Prostate gland (tissue), 2 donors: Measurements from ENCODE around the gene CMIP.

GRCh38 chr16:81133433-81134042, 37.3 kb upstream of the GCSH start:
- PRO-cap = no peak
- RAMPAGE, long total RNA, 2 experiments = no peak in any of the 2 experiments

- PRO-cap = no peak
- RAMPAGE, long total RNA, 2 experiments = no peak in any of the 2 experiments
Measured at GRCh38 chr16:81313590-81314506, 914 bp upstream of the GAN start.

DNA sequence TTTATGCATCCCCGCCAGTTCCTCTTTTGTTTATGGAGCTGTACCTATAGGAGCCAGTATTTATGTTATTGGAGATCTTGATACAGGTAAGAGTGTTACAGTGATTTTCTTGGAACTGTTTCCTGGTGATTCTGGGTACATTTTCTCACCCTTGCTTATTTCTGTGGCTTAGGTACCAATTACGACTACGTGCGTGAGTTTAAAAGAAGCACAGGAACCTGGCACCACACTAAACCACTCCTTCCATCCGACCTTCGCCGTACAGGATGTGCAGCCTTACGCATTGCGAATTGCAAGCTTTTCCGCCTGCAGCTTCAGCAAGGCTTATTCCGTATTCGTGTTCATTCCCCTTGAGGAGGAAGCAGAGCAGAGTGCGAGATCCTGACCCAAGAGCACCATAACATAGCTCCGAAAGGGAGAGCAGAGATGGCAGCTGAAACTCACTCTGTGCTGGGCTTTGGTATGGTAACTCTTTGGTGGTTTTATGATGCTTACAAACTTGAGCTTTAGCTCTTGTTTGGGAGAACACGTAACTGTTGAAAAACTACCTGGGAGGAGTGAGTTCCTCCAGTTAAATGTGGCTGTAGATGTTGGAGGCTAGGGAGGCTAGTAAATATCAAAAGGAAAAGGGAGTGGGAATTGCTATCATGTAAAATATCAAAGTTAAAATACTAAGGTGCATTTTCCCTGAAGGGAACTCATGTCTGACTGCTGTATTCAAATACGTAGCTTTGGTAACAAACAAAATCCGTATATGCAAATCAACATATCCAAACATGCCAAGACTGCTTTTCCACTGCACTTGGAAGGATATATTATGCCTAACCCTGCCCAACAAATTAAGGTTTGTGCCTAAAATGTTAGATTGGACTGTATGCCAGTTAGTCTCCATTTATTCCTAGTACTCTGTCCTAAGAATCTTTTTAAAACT, 62.7 kb downstream of the GAN start:
- PRO-cap = no peak
- RAMPAGE, long total RNA, 2 experiments = no peak in any of the 2 experiments

- PRO-cap = no peak
- RAMPAGE, long total RNA, 2 experiments = no peak in any of the 2 experiments
Measured at GRCh38 chr16:81403329-81404010, 41.1 kb upstream of the CMIP start.

GRCh38 chr16:81444067-81444899, at the start of gene CMIP:
CMIP (plus strand) TSS chr16:81444808.
- PRO-cap = bidirectional peak, plus-strand start at chr16:81444808, minus-strand start at chr16:81444717
- RAMPAGE, long total RNA, 2 experiments = no peak in any of the 2 experiments

GRCh38 chr16:81451246-81451501, 6.6 kb downstream of the CMIP start:
- PRO-cap = no peak
- RAMPAGE, long total RNA, 2 experiments = no peak in any of the 2 experiments

DNA sequence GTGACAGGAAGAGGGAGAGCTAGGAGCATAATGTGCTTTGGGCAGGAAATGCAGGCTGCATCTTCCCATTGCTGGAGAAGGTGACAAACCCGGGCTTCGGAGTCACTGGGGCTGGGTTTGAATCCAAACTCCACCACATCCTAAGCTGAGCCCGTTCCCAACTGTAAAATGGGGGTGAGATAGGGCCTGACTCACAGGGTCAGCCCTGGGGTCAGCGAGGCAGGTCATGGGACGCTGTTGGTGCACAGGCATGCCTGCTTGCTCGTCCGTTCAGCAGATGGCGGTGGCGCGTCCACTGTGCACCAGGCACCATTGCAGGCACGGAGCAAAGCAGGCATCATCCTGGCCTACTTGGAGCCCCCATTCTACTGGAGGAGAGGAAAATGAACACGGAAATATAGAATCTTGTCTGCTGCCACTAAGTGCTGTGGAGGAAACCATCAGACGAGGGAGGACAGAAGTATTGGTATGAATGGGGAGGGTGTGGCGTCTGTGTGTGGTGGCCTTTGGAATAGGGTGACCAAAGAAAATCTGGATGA, 38.1 kb downstream of the CMIP start:
- PRO-cap = no peak
- RAMPAGE, long total RNA, 2 experiments = no peak in any of the 2 experiments

DNA sequence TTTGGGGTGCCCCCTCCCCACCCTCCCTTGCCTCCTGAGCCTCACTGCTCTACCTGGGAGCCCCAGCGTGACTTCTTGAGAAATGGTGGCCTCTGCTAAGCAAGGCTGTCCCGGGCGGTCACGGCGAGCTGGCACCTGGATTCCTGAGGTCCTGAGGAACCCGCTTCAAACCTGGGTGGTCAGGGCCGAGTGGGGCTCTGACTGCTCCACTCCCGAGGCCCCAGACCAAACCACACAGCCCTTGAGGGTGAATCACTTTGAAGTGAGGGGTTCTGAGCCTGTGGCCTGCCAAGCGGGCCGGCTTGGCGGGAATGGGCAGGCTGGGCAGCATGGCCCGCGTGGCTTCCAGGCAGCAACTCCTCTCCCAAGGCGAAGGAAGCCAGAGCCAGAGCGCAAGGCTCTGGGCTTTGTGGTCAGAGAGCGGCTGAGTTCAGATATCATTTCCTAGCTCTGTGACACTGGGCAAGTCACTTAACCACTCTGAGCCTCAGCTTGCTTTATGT, 42.6 kb downstream of the CMIP start:
- PRO-cap = no peak
- RAMPAGE, long total RNA, 2 experiments = no peak in any of the 2 experiments

DNA sequence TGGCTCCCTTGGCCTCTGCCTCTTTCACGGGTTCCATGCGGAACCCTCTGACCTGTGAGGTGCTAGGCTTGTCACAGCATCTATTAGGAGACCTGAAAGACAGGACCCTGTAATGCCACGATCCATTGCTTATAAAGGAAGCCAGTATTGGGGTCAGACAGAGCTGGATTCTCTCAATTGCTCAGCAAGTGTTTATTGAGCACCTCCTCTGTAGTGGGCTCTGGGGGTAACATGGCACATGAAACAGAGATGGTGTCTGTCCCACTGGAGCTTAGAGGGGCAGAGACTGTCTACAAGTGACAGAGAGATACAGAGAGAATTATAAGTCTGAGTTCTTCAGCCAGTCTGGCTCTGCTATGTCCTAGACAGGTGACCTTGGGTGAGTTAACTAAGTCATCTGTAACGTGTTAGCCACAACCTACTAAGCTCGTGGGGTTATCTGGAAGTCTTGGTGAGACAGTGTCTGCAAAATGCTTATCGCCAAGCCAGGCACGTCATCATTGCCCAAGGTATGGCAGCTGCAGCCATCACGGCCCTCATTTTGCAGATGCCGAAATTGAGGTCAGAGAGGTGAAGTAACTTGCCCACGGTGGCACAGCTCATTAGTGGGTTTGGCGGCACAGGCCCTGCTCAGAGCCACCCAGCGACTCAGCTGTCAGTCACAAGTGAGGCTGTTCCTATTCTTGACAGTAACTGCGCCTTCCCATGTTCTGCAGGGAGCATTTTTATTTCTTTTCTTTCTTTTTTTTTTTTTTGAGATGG, 79.6 kb downstream of the CMIP start:
- PRO-cap = no peak
- RAMPAGE, long total RNA, 2 experiments = no peak in any of the 2 experiments

GRCh38 chr16:81529146-81530181, 84.9 kb downstream of the CMIP start:
- PRO-cap = no peak
- RAMPAGE, long total RNA, 2 experiments = no peak in any of the 2 experiments

GRCh38 chr16:81549117-81549628, 104.6 kb downstream of the CMIP start:
- PRO-cap = no peak
- RAMPAGE, long total RNA, 2 experiments = no peak in any of the 2 experiments

DNA sequence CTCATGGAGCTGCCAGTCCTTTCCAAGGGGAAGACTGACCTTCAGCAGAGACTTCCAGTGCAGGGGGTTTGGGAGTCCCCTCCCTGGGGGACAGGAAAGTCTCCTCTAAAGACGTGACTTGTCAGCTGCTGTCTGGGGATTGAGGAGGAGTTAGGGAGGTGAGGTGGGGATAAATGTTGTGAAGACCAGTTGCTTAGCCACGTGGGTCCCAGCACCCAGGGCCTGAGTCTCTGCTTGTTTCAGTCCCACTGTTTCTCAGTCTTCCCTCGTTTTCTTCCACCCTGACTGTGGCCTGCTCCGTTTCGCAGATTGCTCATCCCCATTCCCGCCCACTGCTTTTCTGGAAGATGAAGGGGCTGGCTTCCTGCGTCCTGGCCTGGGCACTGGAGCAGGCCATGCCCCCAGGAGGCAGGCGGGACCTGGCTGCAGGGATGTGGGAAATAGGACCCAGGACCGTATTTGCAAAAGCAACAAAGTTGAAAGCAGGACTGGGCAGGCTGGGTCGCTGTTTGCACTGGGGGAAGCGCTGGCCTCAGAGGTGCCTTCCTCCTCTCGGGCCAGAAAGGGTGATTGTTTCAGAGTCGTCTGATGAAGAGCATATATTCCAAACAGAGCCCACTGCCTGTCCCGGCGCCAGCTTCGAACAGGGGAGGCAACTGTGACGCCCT, 108.4 kb downstream of the CMIP start:
- PRO-cap = no peak
- RAMPAGE, long total RNA, 2 experiments = no peak in any of the 2 experiments

GRCh38 chr16:81633742-81634178, 145.3 kb upstream of the PLCG2 start:
- PRO-cap = no peak
- RAMPAGE, long total RNA, 2 experiments = no peak in any of the 2 experiments

- PRO-cap = no peak
- RAMPAGE, long total RNA, 2 experiments = no peak in any of the 2 experiments
Measured at GRCh38 chr16:81634602-81635181, 144.4 kb upstream of the PLCG2 start.

- PRO-cap = no peak
- RAMPAGE, long total RNA, 2 experiments = no peak in any of the 2 experiments
Measured at GRCh38 chr16:81635369-81635983, 143.6 kb upstream of the PLCG2 start.

GRCh38 chr16:81657590-81658792, 121.1 kb upstream of the PLCG2 start:
- PRO-cap = no peak
- RAMPAGE, long total RNA, 2 experiments = no peak in any of the 2 experiments

DNA sequence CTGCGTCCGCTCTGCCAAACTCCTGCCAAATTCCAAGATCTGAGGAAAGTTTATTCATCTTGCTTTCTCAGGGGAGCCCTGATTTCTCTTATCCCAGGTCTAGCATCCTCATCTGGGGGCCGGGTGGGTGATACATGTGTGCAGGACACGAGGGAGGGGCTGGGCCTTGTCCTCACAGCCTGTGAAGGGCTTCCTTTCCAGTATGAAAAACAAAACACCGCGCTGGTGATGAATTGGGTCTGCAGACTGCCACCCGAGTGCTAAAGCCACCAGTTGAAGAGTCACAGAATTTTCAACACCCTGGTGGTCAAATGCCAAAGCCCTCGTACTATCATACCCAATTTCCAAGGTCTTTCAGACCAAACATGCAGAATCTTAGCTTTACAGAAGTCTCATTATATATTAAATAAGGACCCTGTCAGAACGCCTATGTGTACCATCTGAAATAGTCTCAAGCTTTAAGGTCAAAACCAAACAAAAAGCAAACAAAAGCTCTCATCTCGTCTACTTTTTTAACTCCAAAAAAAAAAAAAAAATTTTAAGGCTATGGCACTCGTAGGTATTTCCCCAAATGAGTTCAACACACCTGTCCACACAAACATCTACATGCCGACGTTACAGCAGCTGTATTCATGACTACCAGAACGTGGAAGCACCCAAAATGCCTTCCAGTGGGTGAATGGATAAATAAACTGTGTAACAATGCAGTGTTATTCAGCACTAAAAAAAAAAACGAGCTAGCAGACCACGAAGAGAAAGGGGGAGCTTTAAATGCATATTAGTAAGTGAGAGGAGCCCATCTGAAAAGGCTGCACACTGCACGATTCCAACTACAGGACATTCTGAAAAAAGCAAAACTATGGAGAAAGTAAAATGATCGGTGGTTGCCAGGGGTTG, 116.3 kb upstream of the PLCG2 start:
- PRO-cap = no peak
- RAMPAGE, long total RNA, 2 experiments = no peak in any of the 2 experiments

- PRO-cap = no peak
- RAMPAGE, long total RNA, 2 experiments = no peak in any of the 2 experiments
Measured at GRCh38 chr16:81692935-81694450, 85.6 kb upstream of the PLCG2 start.

GRCh38 chr16:81716451-81716774, 62.7 kb upstream of the PLCG2 start:
- PRO-cap = no peak
- RAMPAGE, long total RNA, 2 experiments = no peak in any of the 2 experiments

GRCh38 chr16:81808779-81809499, 29.8 kb downstream of the PLCG2 start:
- PRO-cap = no peak
- RAMPAGE, long total RNA, 2 experiments = no peak in any of the 2 experiments